M059J (cell line): ENCODE data around the genes PLA2G2D and VWA5B1.

DNA sequence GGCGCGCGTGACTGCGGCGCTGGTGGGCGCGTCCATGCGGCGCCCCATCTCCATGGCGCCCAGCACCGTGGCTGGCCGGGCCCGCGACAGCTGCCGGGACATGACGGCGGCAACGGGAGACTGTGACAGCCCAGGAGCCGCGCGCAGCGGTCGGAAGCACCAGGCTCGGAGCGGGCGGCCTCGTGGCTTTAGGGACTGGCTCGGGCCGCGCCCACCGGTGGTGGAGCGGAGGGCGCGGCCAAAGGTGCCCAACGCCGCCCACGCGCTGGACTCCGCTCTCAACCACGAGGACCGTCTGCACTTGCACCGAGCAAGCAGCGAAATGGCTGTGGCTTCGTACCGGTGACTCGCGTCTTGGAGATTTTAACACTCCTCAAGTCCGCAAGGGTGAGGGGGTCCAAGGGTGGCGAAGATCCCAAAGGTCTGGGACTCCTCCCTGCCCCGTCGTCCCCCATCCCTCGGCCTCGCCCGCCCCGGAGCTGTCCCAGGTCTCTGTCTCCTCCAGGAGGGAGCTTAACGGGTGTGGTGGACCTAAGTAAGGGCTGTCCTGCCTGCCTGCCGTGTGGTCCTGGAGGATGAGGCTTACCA, 14.5 kb downstream of the AKR7A3 start:
- RAMPAGE, long total RNA = no peak

DNA sequence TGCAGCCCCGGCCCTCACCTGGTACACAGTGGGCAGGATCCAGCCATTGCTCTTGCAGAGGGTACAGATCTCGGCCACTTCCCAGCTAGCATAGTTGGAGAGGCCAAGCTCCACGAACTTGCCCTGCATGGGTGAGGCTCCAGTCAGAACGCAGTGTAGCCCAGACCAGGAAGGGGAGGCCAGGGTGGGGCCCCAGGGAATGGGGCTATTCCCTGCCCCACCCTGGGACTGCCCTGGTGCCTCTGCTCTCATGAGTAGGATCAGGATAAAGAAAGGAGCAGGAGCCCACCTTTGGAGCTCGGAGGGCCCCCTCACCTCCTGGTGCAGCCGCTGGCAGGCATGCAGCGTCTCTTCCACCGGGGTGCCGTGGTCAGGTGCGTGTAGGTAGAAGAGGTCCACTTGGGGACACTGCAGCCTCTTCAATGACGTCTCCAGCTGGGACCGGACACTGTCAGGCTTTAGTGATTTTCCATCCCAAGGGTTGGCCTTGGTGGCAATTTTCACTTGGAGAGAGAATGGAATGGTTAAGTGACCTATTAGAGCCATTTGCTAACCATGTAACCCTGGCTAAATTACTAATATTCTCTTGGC, 3.7 kb downstream of the AKR7A2 start:
- RAMPAGE, long total RNA = no peak

DNA sequence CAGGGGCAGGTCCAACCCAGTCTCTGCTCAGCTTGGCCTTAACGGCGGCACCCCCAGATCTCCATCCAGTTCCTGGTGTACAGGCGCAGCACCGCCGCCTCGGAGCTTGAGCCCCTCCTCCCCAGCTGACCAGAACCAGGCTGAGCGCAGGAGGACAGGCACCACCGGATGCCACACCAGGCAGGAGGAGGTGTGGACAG, 16.3 kb downstream of the SLC66A1 start:
- RAMPAGE, long total RNA = no peak

DNA sequence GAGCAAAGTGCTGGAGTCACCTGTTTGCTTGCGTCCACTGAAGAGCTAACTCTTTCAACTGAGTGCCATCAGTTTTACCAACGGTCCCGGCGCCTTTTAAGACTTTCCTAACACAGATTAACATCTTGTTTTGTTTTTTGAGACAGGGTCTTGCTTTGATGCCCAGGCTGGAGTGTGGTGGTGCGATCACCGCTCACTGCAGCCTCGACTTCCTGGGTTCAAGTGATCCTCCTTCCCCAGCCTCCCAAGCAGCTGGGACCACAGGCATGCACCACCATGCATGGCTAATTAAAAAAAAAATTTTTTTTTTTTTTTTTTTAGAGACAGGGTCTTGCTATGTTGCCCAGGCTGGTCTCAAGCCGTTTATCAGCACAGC, 50.8 kb downstream of the SLC66A1 start:
- RAMPAGE, long total RNA = no peak

- RAMPAGE, long total RNA = no peak
These were observed 80.8 kb downstream of the CAPZB start for GRCh38 chr1:19404486-19405033.

DNA sequence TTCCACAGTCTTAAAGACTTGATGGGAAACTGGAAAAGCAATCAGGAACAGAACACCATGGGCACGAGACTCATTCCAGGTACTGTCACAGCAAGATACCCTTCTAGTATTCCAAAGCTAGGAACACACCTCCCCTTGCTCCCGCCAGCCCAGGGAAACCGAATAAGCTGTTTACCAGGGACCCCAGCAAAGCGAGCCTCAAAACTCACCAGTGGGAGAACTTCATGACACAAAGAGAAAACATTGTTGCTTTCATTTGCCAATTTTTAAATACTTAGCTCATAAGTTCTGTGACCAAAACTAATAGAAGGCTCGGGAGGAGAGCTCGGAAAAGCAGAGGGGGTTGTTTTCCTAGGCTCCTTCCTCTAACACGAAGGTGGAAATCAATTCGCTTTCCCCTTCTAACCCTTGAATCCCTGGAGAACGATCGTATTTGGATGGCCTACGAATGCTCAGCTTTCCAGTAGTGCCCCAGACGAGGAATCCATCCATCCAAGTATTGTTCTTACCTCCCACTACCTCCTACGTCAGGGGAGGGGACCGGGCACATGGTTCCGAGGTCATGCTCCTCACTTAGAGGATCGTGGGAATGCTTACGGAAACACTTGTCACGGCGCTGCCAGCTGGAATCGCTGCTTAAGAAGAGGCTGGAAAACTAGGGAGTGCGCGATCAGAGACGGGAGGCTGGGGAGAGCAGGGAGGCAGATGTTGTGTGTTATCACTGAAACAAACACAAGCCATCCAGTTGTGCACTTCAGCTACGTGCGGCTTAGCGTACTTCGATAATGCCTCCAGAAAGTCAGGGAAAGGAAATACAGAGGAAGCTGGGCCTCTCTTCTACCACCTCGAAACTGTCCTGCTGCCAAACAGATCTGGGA, 47.5 kb downstream of the CAPZB start:
- RAMPAGE, long total RNA = no peak

DNA sequence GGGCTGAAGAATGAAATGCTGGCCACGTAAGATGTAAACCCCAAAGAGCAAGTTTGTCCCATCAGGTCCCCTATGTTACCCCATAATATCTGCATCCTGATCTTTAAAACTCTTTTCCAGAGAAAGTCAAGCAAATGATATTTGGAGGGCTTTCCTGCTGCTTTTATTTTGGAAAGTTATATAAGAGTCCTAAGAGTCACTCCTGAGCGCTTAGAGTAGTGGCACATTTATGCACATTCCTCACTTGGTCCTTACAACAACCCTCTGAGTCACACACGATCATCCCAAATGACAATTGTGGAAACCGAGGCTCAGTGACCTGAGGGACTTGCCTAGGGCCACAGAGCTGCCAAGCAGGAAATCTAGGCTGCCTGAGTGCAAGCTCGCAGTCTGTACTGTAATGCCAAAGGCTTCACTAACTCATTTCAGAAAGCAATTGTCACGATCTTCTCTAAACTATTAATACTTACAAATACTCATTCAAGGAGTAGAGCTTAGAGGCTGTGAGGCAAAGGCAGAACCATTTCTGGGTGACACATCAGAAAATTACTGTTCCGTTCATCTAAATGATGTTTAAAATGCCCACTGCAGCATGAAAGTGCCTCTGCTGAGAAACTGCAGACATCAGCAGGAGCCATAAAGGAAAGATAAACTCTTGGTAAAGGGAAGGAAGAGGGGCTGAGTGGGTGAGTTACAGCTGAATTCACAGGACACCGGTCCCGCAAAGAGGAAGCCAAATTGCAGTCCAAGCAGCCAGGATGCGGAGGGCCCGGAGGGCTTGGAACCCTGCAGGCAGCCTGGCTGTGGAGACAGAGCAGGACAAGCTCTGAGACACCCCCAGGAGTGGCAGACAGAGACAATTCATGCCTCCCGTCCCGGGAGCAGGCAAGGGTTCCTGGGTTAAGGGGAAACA, 30.8 kb downstream of the CAPZB start:
- RAMPAGE, long total RNA = no peak

DNA sequence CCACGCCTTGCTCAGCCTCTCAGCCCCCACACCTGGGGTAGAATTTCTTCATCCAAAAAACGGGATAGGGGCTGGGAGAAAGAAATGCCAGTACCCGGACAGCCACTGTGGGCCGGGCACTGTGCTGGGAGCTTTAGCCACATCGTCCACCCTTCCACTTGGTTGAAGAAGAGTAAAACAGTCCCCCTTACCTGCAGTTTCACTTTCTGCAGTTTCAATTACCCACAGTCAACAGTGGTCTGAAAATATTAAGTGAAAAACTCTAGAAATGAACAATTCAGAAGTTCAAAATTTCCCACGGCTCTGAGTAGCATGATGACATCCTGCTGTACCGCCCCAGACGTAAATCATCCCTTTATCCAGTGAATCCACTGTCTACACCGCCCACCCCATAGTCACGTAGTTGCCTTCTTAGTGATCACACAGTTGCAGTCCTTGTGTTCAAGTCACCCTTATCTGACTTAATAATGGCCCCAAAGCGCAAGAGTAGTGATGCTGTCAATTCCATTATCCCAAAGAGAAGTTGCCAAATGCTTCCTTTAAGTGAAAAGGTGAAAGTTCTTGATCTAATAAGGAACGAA, 25.8 kb downstream of the CAPZB start:
- RAMPAGE, long total RNA = no peak

- RAMPAGE, long total RNA = no peak
These were observed 17.0 kb downstream of the CAPZB start for GRCh38 chr1:19468238-19468921.

GRCh38 chr1:19483870-19484348, 1.4 kb downstream of the CAPZB start:
- RAMPAGE, long total RNA = no peak

- RAMPAGE, long total RNA = no peak
These were observed 44.3 kb upstream of the CAPZB start for GRCh38 chr1:19529550-19530158.

- RAMPAGE, long total RNA = no peak
These were observed 32.4 kb upstream of the MICOS10 start for GRCh38 chr1:19564387-19564756.

DNA sequence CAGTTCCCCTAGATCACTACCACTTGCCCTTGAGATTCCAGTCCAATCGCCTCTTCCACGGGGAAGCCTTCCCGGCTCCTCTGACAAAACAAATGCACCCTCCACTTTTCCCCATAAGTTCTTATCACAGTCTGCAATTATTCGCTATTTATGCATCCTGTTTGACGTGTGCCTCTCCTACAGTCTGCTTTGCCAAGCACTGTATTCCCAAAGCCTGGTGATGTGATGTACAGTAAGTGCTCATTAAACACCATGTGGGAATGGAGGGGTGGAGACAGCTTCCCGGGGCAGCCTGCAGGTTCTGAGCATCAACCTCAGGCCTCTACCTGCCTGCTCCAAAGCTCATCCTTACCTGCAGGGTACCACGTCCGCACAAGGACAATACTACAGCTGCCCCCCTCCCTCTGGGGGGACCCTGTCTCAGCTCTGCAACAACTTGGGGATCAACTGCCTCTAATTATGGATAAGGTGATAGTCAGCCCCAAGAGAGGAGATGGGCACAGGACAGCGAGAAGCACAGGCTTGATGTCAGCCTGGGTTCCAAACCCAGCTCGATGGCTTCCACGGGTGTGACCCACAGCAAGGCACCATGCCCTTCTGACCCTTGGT, 57.5 kb downstream of the TMCO4 start:
- RAMPAGE, long total RNA = no peak

DNA sequence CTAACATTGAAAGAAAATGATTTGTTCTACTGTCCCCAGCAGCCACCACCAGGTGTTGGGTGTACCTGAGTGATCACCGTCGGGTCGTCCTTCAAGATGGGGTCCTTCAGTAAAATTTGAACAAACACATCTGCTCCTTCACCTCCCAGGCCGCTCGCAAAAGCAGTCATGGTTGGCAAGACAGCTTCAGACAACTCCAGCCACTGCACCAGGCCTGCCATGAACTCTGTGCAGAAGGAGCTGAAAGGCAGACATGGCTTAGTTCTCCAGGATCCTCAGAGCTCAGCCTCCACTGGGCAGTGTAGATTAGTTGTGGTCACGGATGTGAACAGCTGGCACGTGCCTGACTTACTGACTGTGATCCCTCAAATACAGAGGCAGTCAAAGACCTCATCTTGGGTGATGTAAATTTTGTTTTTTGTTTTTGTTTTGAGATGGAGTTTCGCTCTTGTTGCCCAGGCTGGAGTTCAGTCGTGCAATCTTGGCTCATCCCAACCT, 28.4 kb downstream of the TMCO4 start:
- RAMPAGE, long total RNA = no peak

GRCh38 chr1:19819580-19820031, 4.5 kb upstream of the RNF186 start:
- RAMPAGE, long total RNA = no peak

DNA sequence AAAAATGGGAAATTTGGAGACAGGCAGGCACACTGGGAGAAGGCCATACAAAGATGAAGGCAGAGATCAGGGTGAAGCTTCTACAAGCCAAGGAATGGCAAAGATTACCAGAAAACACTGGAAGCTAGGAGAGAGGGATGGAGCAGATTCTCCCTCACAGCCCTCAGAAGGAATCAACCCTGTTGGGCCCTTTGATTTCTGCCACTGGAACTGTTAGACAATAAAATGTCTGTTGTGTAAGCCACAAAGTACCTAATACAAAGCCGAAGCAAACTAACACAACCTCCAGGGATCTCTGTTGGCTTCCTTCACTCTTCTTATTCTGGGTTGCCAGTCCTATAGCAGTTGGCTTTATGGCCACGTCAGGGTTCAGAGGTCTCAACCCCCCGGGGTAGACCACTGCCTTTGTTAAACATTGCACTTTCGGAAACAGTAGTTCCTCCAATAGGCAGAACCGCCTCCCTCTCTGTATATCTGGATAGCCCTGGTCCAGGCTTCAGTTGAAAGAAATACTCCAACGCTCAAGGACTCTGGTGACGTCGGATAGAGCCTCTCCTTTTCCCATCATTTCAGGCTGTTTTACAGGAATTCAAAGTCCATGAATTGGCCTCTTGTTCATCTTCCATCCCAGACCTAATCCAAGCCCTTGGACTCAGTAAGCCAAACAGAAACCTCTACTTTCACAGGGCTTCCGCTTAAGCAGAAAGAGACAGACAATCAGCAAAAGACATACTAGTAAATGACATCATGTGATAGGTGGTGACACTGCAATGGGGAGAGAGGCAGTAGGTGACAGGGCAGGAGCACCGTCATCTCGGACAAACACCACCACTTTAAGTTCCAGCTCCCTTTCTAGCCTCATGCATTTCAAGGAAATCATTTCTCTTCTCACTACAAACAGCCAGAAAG, 2.0 kb upstream of the PLA2G2A start:
- RAMPAGE, long total RNA = no peak

DNA sequence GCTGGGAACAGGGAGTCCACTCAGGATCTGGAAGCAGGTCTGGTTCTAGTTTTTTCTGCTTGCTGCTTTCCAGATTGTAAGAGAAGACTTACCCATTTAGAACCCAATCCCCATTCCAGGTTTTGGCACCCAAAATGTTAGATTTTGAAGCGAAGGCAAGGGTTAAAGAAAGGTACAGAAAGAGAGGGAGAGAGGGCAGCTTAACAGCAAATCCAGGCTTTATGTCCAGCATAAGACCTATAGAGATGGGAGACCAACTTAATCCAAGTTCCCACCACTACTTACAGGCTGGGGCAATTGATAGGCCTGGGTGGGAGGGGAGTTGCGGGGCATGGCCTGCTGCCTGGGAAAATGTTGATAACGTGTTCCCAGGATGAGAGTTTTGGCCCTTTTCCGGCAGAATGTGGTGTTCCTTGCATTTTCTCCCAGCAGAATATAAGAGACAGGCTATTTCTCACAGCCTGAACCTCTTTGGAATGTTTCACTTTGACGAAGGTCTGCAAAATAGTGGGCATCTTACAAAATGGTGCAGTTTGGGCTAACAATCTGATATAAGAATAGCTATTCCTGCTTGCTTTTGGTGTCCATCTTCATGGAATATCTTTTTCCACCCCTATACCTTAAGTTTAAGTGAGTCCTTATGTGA, 34.9 kb upstream of the PLA2G5 start:
- RAMPAGE, long total RNA = no peak

- RAMPAGE, long total RNA = no peak
These were observed at the start of gene PLA2G2D for GRCh38 chr1:20119349-20119615. TSS of gene PLA2G2D (minus strand) at chr1:20119536.

DNA sequence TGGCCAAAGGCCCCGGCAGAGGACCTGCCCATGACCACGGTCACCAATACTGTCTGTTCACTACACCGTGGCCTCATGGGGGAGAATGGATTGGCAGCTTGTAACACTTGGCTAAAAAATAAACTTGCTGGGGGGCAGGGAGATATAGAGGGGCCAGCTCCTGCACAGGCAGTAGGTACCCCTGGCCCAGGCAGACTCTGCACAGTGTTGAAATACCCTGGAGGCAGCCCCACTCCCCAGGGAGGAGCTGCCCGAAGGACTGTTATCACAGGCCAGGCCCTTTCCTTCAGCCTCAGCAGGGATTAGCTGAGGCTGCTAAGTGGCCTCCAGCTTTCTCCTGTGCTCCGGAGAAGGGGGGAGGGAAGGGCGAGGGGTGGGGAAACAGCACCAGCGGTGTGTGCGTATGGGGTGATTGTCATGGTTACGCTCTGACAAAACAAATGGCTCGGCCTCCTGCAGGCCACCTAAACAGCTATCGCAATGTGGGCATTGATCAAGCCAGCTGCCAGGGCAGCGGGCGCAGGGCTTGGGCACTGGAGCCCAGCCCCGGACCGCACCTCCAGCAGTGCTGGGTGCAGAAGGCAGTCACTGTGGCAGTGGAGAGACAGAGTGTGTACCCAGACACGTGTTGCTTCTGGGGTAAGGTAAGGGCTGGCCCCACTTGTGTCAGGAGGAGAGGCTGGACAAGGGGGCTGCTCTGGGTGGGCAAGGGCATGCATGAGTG, at the start of gene VWA5B1:
Gene VWA5B1, plus strand, starts transcription at position 431 of the 724 bp plus-strand sequence.
- RAMPAGE, long total RNA = no peak

- RAMPAGE, long total RNA = no peak
These were observed 31.5 kb downstream of the VWA5B1 start for GRCh38 chr1:20322069-20322630.